ENCODE measurements around the gene SWT1.

GRCh38 chr1:183239201-183239613 lies 53.1 kb downstream of the LAMC2 start:
- PRO-cap, result no peak

DNA sequence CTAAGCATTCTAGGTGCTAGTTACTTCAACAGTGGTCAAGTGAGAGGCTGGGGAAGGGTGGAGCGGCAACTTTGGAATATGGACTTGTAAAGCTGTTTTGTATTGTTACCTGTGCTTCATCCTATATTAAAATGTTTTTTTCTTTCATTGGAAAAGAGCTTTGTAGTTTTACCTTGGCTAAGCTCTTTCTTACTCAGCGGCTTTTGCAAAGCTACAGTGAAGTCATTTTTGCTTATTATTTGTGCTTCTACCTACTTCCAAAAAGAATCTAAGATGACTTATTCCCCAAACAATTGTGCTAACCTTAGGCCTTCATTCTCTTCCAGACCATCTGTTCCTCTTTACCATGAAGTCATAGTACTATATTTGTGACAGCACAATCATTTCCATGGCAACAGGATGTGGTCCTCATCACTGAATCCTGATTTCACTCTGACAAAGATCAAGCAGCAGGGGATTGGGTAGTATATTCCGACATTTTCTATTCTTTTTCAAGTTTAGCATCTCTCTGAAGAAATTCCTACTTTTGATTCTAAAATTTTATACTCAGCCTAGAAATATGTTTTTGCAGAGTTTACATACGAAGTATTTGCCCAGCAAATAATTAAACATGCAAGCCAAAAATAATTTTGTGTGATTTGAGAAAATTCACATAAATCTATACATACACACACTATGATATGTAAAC lies 24.8 kb upstream of the NMNAT2 start:
- PRO-cap, result no peak

DNA sequence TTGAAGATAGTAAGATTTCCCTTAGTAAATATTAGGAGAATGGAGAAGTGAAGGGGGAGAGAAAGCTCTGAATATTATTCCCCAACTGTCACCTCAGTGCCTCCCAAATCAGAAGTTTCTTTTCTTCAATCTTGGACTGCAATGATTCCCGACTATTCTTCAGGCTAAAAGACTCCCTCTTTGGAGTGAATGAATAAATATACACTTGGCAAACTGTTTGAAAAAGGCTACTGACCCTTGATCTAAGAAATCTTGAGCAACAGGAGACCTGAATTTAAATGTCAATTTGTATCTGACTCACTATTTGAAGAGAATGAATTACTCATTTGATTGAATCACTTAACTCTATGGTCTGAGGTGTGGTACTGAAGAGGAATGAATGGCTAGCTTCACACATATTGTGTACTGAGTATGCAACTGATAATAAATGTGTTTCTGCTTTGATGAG lies 4.7 kb upstream of the SMG7 start:
- PRO-cap, result no peak

DNA sequence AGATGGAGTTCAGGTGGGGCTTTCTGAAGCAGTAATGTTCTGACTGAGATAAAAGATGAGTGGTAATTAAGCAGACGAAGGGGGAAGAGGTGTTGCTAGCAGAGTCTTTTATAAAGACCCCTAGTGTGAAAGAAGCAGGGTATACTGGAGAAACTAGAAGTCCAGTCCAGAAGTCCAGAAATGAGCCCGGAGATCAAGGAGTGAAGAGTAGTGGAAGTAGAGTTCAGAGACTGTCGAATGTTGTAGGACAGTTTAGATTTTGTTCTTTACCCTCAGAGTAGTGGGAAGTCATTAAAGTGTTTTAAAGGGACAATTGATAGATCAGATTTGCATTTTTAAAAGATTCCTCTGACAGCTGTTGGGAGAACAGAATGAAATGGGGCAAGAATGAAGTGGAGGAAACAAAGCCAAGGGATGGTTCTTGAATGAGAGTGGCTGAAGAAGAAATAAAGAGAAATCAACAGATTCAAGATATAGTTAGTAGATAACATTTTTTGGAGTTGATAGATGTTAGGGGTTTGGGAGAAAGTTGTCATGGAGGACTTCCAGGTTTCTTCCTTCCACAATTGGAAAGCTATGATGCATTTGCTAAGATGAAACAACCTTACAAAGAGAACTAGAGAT lies 39.2 kb downstream of the SMG7 start:
- PRO-cap, result no peak

DNA sequence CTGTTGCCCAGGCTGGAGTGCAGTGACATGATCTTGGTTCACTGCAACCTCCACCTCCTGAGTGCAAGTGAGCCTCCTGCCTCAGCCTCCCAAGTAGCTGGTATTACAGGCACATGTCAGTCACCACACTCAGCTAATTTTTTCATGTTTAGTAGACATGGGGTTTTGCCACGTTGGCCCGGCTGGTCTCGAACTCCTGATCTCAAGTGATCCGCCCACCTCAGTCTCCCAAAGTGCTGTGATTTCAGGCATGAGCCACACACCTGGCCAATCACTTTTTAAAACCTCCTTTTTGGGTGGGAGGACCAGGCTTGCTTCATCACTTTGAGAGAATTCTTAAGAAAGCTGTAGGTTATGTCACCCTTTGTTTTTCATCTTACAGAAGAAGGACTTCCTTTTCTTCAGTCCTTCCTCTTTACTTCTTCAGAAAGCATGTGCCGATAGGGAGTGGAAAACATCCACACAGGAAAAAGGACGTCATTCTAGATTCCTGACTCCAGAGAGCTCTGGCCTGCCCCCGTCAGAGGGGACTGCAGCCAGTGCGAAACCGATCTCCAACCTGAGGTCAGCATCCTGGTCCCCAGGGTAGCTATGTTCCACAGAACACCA lies 22.0 kb downstream of the NCF2 start:
- PRO-cap, result no peak

GRCh38 chr1:183600493-183601118 lies 10.3 kb upstream of the NCF2 start:
- PRO-cap, result no peak

- PRO-cap, result no peak
These were observed 600 bp upstream of the RGL1 start for GRCh38 chr1:183804163-183804877.

DNA sequence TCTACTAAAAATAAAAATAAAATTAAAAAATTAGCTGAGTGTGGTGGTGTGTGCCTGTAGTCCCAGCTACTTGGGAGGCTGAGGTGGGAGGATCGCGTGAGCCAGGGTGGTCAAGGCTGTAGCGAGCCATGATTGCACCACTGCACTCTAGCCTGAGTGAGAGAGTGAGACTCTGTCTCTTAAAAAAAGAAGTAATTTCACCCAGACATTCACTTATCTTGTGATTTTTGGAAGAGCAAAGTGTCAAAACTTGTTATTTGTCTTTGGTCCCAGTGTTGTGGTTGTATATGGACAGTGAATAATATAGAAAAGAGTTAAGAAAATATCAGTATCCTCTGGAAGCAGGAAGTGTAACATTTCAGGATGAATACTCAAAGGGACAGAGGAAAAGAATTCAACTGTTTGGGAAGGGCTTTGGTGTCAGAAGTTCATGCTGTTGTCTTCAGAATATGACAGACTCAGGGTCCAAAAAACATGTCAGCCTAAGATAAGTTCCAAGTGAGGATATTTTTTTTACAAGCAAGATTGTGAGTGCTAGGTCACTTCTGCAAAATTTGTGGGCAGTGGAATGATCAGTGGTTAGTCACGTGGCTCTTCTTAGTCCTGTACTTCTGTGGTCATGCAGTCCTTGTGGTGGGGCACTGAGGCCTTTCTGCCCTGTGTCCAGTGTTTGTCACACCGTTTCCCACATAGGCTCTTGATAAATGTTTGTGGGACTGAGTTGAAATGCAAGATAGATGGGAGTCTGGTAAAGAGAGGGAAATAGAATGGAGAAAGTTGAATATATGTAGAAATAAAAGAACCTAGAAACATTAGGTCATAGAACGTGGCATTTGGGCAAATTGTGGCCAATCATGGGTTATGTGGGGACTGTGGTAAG lies 5.1 kb downstream of the RGL1 start:
- PRO-cap, result no peak

- PRO-cap, result no peak
These were observed 87.2 kb downstream of the RGL1 start for GRCh38 chr1:183891853-183892700.

- PRO-cap, result no peak
These were observed 157.4 kb downstream of the TSEN15 start for GRCh38 chr1:184208926-184209408.

DNA sequence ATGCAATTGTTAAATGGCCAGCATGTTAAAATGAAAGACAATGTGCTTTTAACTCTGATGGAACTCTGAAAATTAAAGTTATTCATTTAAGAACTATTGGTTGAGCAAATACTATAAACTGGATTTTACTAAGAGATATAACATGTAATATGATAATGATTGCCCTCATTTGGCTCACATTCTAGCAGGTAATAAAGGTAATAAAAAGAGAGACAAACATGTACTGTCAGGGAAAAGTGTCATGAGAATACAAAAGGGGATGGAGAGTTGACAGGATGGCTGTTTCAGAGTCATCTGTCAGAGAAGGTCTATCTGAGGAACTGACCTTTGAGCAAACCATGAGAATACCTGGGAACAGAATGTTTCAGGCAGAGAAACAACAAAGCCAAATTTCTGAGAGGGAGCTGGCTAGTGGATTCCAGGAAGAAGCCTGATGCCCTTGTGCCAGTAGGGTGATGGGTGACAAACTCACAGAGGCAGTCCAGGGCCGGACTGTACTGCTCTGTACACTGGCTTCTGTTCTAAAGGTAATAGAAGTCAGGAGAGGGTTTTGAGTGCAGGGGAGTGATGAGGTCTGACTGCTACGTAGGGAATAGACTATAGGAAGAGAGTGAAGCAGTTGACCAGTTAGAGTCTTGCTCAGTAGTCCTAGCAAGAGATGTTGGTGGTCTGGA lies 107.1 kb downstream of the C1orf21 start:
- PRO-cap, result no peak

GRCh38 chr1:184504435-184504650 lies 117.5 kb downstream of the C1orf21 start:
- PRO-cap, result no peak

GRCh38 chr1:184690472-184691131 lies 64.1 kb downstream of the EDEM3 start:
- PRO-cap, result no peak

- PRO-cap, result no peak
These were observed 68.5 kb upstream of the EDEM3 start for GRCh38 chr1:184822954-184823663.

DNA sequence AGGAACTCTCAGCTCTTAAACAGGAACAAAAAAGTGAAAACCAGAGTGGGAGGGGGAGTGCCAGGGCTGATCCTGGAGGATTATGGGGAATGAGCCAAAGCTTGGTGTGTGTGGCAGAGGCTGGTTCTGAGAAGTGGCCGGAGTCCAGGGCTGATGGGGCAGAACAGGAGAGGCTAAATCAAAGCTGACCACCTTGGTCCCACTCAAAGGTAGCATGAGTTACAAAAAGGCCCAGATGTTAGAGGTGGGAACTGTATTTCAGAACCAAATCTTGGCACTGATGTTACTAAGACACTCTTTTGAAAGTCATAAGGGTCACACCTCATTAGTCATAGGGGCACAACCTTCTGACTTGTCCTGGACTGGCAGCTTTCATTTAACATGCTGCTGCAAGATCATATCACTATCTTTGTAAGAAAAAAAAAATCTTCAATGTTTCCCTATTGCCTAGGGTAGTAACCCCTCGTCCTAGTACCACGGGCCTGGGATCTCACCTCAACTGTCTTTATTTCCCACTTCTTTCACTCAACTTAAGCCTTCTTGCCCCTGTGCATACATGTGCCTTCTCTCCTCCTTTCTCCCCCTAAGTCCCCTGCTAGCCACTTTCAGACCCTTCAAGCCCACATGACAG lies 69.2 kb downstream of the NIBAN1 start:
- PRO-cap, result no peak

DNA sequence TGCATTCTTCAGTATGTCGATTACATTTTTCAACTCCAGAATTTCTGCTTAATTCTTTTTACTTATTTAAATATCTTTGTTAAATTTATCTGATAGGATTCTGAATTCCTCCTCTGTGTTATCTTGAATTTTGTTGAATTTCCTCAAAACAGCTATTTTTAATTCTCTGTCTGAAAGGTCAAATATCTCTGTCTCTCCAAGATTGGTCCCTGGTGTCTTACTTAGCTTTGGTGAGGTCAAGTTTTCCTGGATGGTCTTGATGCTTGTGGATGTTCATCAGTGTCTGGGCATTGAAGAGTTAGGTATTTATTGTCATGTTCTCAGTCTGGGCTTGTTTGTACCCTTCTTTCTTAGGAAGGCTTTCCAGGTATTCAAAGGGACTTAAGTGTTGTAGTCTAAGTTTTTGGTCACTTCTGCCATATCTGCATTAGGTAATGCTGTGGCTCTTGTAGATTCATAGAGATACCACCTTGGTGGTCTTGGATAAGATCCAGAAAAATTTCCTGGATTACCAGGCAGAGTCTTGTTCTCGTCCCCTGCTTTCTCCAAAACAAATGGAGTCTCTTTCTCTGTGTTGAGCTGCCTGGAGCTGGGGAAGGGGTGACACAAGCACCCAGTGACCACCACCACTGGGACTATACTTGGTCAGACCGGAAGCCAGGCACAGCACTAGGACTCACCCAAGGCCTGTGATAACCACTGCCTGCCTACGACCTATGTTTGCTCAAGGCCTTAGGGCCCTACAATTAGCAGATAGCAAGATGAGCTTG lies 47.2 kb downstream of the NIBAN1 start:
- PRO-cap, result no peak

DNA sequence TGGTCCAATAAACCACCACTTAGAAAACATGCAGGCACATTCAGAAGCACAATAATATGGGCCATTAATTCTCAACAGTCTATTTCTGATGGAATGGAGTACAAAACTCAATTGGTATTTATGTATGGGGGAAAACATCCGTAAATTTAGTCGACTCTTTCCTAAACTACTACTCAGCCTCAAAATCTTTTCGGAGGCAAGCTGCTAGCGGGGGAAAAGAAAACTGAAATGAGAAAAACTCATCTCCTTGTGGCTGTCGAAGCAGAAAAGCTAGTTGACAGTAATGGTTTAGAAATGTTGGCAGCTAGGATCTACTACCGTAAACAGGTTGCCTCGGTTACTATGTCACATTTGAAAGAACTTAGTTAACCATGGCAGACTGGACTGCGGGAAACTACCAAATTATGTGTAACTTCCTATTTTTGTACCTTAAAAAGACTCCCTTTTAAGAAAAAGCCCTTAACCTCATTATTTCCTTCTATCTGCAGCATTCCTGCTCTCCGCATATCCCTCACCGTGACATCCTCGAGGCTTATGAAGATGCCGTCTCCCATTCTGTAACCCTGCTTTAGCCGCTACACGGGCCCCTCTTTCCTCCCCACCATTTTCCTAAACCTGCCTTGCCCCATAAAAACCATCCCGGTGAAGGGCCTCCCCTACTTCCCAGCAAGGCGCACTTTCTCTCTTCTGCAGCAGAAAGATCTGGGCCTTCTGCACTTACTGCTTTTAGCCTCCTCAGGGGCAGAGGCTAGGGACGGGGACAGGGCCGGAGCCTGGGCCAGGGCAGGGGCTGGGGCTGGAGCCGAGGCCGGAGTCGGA lies 787 bp downstream of the TRMT1L start:
- PRO-cap, result bidirectional peak, plus-strand start at position 744 of the sequence, minus-strand start at position 534 of the sequence

GRCh38 chr1:185156576-185157900 lies at the start of gene SWT1:
SWT1 (plus strand) TSS chr1:185157167.
- PRO-cap, result bidirectional peak, plus-strand start at chr1:185156711, minus-strand start at chr1:185156716; unidirectional peak, minus-strand start at chr1:185156779; bidirectional peak, plus-strand start at chr1:185157167, minus-strand start at chr1:185156953; bidirectional peak, plus-strand start at chr1:185157530, minus-strand start at chr1:185157407

DNA sequence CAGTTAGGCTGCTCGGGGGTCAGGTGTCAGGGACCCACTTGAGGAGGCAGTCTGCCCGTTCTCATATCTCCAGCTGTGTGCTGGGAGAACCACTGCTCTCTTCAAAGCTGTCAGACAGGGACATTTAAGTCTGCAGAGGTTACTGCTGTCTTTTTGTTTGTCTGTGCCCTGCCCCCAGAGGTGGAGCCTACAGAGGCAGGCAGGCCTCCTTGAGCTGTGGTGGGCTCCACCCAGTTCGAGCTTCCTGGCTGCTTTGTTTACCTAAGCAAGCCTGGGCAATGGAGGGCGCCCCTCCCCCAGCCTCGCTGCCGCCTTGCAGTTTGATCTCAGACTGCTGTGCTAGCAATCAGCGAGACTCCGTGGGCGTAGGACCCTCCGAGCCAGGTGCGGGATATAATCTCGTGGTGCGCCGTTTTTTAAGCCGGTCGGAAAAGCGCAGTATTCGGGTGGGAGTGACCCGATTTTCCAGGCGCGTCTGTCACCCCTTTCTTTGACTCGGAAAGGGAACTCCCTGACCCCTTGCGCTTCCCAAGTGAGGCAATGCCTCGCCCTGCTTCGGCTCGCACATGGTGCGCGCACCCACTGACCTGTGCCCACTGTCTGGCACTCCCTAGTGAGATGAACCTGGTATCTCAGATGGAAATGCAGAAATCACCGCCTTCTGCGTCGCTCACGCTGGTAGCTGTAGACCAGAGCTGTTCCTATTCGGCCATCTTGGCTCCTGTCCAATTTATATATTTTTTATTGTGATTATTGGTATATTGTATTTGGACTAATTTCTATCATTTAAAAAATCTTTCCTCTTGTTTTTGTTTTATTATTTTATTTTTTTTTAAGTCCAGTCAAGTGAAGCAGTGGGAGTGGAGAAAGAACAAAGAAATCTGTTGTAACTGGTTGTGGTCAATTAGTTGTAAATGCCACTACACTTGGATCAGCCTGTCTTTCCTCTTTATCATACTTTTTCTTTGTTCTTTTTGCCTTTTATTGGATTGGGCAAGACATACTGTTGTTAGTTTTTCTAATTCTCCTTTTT lies 59.6 kb downstream of the IVNS1ABP start:
- PRO-cap, result no peak

DNA sequence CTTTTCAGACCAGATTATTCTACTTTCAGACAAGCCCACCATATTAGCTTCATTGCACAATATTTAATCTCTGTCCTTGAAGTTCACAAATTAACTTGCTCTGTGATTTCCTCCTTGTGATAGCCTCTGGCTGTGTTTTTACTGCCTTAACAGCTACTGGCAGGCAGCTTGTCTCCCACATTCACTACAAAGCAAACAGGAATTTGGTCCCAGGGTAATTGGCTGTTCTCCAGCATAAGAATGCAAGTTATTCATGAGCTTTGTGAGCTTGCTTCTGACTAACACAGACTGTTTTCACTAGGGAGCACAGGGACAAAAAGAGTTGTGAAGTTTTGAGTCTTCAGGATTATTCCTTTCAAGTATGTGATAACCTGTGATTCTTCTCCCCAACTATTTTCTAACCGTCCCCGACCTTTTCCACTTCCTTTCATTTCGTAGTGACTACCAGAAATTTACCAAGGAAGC lies 87.9 kb upstream of the HMCN1 start:
- PRO-cap, result bidirectional peak, plus-strand start at position 297 of the sequence, minus-strand start at position 158 of the sequence

All from endodermal cell (in vitro differentiated cells).